Frontal cortex (tissue), 2 donors: ENCODE measurements around a stretch of chr18.

- RAMPAGE, long total RNA: no peak
Observed at GRCh38 chr18:22558802-22559778, 141.4 kb upstream of the CTAGE1 start.

- RAMPAGE, long total RNA: no peak
Observed at GRCh38 chr18:22562809-22563565, 145.3 kb upstream of the CTAGE1 start.

GRCh38 chr18:22613292-22613904 lies 195.7 kb upstream of the CTAGE1 start:
- RAMPAGE, long total RNA: no peak

DNA sequence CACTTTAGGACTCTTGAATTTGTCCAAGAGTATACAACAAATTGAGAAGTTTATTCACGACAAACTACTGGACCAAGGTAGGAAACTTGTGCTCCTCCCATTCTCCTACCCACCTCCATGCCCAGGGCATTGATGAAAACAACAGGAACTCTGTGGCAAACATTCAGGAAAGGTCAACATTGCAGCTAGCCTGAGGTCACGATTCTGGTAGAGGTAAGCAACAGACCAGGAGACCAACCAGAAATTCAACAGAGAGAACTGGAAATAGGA lies 209.0 kb upstream of the CTAGE1 start:
- RAMPAGE, long total RNA: no peak

DNA sequence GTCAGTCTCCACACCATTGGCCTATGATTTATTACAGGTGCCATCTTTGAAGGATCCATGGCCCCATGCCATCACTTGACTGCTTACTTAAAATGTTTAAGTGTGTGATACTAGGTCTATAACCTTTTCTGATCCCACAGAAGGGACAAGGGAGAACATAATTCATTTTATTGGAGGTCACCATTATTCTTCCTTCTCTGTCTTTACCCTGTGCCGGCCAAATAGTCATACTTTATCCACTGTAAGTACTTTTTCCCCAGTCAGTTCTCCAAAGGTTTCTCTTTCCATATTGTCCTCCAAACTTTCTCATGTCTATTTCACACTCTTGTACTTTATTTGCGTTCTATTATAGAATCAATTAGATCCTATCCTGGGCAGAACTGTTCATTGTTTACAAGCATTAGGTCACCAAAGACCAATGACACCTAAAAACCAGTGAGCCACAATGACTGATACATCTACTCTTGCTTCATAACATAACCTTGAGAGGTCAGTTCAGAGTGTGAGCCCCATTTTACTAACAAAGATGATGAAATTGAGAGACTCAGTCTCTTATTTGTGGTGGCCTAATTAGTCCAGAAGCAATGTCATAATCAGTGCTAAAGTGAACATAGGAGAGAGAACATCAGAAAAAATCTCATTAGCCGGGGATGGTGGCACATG lies 249.0 kb upstream of the RBBP8 start:
- RAMPAGE, long total RNA: no peak

GRCh38 chr18:22839323-22839653 lies 93.8 kb upstream of the RBBP8 start:
- RAMPAGE, long total RNA: no peak

DNA sequence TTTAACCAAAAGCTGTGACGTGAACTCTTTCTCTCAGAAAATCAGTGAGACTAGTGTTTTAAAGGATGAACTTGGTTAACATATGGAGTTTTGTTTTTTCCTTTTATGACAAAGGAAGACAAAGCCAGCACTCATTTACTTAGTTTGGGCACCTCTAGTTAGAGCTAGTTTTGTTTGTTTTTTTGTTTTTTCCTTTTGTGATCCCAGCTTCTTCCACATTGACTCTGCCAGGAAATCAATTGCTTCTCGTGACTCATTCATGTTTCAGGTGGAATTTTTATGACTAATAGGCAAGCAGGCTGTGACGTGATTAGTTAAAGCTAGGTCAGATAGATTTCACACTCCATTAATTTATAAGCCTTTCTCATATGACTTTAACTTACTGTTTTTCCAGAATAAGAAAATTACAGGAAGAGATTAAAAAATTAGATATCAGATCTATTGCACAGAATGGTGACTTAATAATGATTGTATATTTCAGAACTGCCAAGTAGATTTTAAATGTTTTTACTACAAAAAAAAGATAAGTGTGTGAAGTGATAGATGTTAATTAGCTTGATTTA lies 45.3 kb downstream of the RBBP8 start:
- RAMPAGE, long total RNA: no peak

DNA sequence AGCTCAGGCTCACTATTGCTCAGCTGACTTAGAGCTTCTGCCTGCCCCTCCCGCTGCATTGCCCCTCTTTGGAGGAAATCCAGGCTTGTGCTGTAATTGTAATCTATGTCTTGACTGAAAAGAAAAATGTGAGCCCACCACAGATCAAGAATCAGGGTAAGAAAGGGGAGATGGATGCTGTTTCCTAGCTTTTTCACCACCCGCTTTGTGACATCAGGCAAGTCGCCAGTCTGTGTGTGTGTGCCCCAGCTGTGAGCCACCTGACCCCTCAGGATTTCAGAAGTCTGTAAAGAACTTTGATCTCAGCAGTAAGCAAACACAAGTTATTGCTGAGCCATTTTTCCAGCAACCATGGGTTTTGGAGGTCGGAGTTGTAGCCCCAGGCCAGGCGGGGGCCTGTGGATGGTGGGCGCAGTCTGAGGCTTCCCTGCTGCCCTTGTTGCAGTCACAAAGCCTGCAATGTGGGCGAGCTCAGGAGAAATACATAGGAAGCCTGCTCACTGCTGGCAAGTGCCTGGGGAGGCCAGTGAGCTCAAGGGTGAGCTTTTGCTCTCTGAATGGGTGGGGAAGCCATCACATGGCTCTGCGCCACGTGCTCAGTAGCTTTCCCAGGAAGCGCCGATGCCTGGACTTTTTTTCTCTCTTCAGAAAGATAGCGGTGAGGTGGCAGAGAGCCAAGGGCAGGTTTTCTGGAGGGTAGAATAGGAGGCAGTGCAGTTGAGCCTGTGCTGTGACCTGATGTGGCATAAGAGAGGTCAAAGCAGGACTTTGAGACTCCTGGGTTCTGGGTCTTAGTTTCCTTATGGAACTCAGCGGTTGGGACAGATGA lies 6.2 kb downstream of the CABLES1 start:
- RAMPAGE, long total RNA: no peak

DNA sequence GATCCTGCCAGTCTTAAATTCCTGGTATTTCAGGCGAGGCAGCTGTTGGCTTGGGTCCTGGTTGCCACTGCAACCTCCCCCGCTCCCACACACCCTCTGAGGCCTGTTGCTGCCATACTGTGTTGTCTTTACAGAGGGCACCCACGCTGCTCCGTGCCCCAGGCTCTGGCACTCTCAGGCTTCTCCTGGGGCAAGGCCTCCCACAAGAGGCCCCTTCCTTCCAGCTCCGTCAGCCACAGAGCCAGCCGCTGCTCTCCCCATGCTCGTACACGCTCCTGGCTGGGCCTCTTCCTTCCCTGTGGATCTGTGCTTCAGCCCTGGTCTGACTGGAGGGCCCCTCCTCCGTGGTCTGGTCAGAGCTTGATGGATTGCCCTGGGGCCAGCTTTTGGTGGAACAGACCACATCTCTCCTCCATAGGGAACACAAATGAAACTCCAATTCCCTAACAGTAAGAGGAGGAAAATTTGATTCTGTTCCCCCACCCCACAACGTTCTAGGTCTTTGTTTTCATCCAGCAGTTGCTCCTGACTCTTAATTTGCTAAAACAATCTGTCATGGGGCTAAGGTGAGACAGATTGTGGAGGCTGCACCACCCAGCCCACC lies 8.7 kb downstream of the CABLES1 start:
- RAMPAGE, long total RNA: no peak

- RAMPAGE, long total RNA: no peak
Observed at GRCh38 chr18:23259460-23260194, 124.3 kb downstream of the CABLES1 start.

DNA sequence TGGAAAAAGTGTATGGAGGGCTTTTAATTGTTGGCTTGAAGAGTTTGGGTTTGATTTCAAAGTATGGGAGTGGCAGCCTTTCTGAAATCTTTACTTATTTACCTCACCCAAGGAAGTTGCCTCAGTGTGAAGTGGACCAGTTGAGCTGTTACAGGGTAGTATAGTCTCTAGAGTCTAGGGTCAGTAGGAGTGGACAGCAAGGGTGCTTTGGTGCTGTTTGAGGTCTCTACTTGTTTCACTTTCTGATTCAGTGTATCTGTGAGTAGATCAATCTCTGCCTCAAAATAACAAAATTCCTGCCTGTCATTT lies 5.7 kb downstream of the RIOK3 start:
- RAMPAGE, long total RNA: no peak

GRCh38 chr18:23460891-23461547 lies 7.9 kb downstream of the RIOK3 start:
- RAMPAGE, long total RNA: no peak

- RAMPAGE, long total RNA: no peak
Observed at GRCh38 chr18:23468426-23468882, 15.4 kb downstream of the RIOK3 start.

DNA sequence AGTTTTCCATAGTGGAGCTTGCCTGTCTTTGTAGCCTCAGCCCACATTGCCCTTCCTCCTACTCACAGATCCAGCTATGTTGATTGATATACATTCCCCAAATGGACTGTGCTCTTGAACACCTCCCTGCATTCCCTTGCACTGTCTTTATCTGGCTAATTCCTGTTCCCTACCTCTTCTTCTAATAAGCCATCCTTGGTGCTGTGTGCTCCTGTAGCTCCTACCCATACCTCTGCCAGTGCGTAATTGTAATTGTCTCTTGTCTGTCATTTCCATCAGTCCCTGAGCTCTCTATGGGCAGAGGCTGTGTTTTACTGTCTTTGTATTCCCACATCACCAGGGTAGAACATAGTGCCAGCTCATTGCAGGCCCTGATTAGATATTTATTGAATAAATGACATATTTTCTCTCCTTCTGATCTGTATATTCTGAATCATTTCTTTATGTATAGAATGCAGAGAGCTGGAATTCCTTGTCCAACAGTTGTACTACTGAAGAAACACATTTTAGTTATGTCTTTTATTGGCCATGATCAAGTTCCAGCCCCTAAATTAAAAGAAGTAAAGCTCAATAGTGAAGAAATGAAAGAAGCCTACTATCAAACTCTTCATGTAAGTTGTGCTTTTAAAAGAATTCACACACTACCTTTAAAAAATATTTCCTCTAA lies 21.5 kb downstream of the RIOK3 start:
- RAMPAGE, long total RNA: no peak

DNA sequence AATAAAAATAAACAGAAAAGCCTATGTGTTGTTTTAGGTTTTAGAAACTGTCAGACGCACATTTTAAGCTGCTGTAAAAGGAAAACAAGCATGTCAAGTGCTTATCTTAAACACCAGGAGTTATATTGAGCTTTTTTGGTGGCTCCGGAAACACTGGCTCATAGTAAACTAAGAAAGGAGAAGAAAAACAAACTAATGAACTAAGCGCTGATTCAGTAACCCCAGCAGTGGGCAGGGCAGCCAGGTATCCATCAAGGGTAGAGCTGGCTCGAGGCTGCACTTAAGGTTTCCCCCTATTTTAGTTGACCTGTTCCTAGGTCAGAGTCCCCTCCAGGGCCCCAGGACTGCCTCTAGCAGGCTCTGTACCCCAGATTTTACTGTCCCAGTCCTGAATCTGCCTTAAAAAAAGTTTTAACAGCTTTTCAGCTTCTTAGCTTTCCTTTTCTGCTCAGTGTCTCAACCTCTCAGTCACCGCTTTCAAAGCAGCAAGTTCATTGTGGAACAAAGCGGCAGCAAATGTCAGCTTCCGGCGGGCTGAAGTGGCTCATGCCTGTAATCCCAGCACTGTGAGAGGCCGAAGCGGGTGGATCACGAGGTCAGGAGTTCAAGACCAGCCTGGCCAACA lies 15.3 kb upstream of the RMC1 start:
- RAMPAGE, long total RNA: no peak

GRCh38 chr18:23578484-23579122 lies 7.7 kb downstream of the NPC1 start:
- RAMPAGE, long total RNA: no peak

DNA sequence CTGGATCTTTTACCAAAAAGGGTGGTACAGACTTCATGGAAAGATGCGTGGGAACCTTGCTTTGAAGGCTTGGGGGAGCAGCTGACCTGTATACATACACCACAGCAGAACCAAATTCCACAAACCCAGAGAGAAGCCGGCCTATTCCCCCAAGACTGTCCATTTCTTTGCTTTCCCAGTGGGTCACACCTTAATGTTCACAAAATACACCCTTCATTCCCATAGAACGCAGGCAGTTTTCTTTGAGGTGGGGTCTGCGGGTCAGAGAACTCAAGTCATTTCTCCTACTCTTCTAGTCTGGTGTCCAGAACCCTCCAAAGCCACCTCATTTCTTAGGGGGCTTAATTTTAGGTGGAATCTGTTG lies 33.6 kb upstream of the NPC1 start:
- RAMPAGE, long total RNA: no peak

- RAMPAGE, long total RNA: no peak
Observed at GRCh38 chr18:23649046-23649245, 13.8 kb downstream of the ANKRD29 start.

GRCh38 chr18:23749657-23749988 lies 60.4 kb downstream of the LAMA3 start:
- RAMPAGE, long total RNA: no peak

DNA sequence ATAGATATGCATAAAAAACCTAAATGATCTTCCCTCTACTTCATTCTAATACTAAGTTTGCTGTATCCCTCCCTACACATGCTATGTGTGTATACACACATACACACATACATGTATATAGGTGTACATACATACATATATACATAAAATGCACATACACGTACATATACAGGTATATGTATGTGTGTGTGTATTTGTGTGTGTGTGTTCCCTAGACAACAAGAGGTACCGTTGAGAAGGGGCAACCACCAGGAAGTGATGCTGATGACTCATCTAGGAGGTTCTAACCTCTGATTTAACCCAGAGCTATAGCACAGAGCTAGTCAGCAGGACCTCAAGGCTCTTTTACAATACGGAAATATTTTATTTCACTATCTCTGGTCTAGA lies 139.1 kb downstream of the LAMA3 start:
- RAMPAGE, long total RNA: no peak